SUDHL5 (cell line): ENCODE measurements around the genes LGALS7B, IFNL1, SAMD4B and PAF1.

- PRO-cap = no peak
Observed at GRCh38 chr19:38759399-38760026, 13.8 kb downstream of the LGALS7 start.

- PRO-cap = no peak
Observed at GRCh38 chr19:38788782-38789417, at the start of gene LGALS7B. Gene LGALS7B (plus strand): TSS chr19:38789200.

GRCh38 chr19:38830084-38830447 lies 1.5 kb downstream of the ECH1 start:
- PRO-cap = no peak

- PRO-cap = no peak
Observed at GRCh38 chr19:38841355-38841813, 8.4 kb downstream of the HNRNPL start.

DNA sequence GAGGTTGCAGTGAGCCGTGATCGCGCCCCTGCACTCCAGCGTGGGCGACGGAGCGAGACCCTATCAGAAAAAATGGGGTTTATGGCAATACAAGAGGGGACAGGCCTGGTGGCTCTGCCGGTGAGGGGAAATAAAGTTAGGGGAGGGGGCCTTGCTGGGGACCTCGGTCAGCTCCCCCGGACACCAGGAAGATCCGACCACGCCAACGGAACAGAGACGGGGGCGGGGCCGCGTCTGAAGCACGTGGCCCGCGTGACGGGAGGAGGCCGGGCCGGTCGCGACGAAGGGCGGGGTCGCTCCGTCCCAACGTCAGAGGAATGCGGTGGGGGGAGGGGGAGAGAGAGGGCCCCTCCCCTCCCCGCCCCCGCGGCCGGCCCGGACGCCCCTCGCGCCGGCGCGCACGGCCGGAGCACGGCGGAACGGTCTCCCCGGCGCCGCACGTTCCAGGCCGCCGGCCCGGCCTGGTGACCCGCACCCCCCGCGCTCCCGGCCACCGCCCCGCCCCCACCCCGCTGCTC lies 2.0 kb upstream of the HNRNPL start:
- PRO-cap = bidirectional peak, plus-strand start at position 407 of the sequence, minus-strand start at position 212 of the sequence

DNA sequence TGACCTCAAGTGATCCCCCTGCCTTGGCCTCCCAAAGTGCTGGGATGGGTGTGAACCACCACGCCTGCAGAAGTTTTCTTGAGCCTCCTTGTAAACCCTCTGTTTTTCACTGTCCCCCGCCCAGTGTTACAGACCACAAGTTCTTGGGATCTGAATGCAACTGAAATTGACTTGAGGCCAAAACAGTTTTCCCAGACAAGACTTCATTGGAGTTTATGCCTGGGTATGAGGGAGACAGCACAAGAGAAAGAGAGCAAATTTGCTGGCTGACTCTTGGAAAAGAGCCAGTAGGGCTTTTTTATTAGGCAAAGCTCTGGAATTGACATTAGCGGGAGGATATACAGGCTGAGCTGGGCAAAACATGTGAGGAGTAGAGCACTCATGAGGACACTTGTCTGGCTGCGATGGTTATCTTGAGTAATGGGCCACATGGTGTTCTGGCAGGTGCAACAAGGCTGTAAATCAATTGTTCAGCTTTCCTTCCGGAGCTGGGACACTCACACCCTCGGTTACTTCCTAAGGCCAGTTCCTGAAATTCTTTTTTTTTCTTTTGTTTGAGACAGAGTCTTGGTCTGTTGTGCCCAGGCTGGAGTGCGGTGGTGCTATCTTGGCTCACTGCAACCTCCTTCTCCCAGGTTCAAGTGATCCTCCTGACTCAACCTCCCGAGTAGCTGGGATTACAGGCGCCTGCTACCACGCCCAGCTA lies 12.7 kb upstream of the HNRNPL start:
- PRO-cap = no peak

GRCh38 chr19:38878542-38879100 lies 546 bp upstream of the RINL start:
- PRO-cap = no peak

GRCh38 chr19:38898781-38899141 lies 657 bp downstream of the SIRT2 start:
- PRO-cap = no peak

GRCh38 chr19:38975102-38975591 lies 395 bp downstream of the FBXO17 start:
- PRO-cap = no peak

GRCh38 chr19:39030826-39031184 lies 1.5 kb downstream of the FBXO27 start:
- PRO-cap = no peak

GRCh38 chr19:39053546-39054361 lies 21.4 kb upstream of the FBXO27 start:
- PRO-cap = no peak

DNA sequence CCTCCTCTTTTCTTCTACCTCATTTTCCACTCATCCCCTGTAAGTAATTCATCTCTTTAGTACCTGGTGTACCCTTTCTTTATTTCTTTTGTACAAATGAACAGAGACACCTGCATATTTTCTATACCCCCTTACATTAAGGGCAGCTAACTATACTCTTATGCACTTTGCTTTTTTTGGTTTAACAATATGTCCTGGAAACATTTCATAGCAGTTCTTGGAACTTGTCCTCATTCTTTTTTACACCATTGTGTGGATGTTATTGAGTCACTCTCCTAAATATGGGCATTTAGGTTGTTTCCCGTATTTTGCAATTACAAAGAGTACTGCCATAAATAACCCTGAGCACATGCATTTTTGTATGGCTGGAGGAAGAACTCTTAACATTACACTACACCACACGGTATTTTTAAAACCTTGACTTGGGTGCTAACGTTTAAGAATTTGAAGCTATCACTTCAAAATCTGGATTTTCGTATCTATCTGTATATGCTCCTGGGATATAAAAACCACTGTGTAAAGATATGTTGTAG lies 9.6 kb downstream of the ACP7 start:
- PRO-cap = no peak

- PRO-cap = no peak
Observed at GRCh38 chr19:39166575-39167079, 30.1 kb upstream of the NCCRP1 start.

GRCh38 chr19:39167080-39167476 lies 29.7 kb upstream of the NCCRP1 start:
- PRO-cap = no peak

DNA sequence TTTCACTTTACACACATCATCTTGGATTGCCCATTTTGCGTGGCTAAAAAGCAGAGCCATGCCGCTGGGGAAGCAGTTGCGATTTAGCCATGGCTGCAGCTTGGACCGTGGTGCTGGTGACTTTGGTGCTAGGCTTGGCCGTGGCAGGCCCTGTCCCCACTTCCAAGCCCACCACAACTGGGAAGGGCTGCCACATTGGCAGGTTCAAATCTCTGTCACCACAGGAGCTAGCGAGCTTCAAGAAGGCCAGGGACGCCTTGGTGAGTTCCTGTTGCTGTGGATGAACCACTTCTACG lies at the start of gene IFNL1:
Gene IFNL1, plus strand, starts transcription at position 75 of the 296 bp plus-strand sequence.
- PRO-cap = no peak

GRCh38 chr19:39342199-39342878 lies at the start of gene SAMD4B:
Gene SAMD4B (plus strand): TSS chr19:39342421.
- PRO-cap = unidirectional peak, plus-strand start at chr19:39342480

- PRO-cap = no peak
Observed at GRCh38 chr19:39385124-39385683, 5.7 kb downstream of the PAF1 start.

GRCh38 chr19:39386020-39387147 lies 4.5 kb downstream of the PAF1 start:
- PRO-cap = no peak

GRCh38 chr19:39390419-39391279 lies at the start of gene PAF1:
Gene PAF1 (minus strand): TSS chr19:39391106.
- PRO-cap = bidirectional peak, plus-strand start at chr19:39391378, minus-strand start at chr19:39390992

DNA sequence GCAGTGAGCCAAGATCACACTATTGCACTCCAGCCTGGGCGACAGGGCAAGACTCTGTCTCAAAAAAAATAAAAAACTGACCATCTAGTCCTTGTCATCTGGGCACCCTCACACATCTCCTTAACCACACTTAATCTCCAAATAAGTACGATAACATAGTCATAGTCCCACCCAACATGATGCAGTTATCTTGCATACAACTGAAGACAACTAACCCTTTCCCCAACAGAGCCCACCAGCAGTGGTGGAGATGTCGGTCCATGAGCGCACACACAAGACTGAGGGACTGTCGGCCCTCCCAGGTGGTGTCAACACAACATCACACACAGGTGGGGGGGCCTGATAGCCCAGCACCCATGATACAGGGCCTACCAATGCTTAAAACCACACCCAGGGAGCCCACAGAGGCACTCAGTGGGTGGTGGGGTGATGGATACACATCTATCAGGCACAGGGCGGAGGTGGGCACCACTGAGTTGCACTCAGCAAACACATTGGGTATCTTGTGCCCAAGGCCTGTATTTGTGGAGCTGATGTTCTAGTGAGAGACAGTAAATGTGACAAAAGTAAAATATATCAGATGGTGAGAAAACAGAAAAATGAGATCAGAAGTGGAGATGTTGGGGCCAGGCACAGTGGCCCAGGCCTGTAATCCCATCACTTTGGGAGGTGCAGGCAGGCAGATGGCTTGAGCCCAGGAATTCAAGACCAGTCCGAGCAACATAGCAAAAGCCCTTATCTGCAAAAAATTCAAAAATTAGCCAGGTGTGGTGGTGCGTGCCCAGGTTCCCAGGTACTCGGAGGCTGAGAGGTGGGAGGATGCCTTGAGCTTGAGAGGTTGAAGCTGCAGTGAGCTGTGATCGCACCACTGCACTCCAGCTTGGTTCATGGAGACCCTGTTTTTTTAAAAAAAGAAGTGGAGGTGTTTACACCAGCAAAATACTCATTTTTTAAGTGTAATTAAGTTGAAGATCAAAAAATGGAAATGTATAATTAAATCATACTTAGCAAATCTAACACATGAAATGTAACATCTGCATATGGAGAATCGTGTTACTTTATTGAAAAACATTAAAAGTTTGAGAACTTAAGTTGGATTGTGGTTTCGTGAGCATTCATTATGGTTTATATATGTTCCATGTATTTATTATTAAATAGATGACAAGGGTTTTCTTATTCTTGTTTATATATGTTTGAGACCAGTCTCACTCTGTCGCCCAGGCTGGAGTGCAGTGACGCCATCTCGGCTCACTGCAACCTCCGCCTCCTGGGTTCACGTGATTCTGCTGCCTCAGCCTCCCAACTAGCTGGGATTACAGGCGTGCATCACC lies 6.7 kb upstream of the ZFP36 start:
- PRO-cap = no peak